Liver (tissue), 9 donors: Measurements from ENCODE around the genes GLDC and KDM4C.

DNA sequence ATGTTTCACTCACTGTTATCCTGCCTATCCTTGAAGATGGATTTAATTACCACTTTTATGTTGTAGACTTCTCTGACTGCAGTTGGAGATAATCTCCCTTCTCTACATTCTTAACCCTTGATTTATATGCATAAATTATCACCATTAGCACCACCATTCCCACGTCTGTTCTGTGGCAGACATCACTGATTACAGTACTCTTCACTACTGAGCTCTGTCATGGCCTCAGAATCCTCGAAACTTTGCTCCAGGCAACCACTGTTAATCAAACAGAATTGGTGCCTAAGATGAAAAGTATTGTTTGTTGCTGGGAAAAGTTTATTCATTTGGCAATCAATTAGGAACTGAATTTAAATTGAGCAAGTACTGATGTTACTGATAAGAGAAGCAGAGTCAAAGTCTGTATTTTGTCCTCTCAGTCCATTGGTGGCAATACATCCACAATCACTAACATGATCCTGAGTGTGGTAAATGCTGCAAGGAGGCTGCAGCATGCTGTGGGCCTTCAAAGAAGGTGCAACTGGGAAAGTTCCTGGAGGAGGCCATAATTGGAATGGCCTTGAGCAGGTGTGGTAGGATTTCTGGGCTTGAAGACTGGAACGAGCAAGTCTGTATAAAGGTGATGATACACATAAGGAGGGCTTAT lies 12.9 kb downstream of the SLC1A1 start:
- PRO-cap, 5 experiments: peak in 3 of 5 experiments; most common plus-strand start position 418 of the sequence (in 3); most common minus-strand start position 236 of the sequence (in 3)
- RAMPAGE, long total RNA, 2 experiments: start-site peak on the minus strand in 1 of 2 experiments, centred at position 215 of the sequence, 11 reads per replicate
- RRBS: no CpG with 5 or more reads among the region's 3 CpGs

DNA sequence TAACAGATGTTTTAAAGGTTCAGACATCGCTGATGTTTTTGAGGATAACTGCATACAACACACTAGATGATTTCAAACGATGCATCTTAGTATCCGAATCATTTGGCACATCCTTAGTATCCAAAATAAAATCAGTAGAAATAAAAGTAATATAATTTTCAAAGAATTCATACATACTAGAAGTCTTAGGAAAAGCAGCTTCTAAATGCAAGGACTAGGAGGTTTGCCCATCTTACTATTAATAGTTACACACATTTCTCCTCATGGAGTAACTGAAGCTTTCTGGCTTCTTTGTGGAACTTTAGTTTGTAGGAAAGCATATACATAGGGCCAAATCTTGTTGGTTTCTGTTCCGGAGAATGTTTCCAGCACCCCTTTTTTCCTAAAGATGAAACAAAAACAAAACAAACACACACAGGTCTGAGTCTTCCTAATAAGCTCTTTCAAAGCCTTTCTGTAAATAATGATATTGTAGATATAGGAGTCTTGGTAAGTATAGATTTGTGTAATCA lies 28.2 kb downstream of the AK3 start:
- PRO-cap, 5 experiments: no peak in any of the 5 experiments
- RAMPAGE, long total RNA, 2 experiments: no peak in any of the 2 experiments
- RRBS: no CpG with 5 or more reads among the region's 4 CpGs

DNA sequence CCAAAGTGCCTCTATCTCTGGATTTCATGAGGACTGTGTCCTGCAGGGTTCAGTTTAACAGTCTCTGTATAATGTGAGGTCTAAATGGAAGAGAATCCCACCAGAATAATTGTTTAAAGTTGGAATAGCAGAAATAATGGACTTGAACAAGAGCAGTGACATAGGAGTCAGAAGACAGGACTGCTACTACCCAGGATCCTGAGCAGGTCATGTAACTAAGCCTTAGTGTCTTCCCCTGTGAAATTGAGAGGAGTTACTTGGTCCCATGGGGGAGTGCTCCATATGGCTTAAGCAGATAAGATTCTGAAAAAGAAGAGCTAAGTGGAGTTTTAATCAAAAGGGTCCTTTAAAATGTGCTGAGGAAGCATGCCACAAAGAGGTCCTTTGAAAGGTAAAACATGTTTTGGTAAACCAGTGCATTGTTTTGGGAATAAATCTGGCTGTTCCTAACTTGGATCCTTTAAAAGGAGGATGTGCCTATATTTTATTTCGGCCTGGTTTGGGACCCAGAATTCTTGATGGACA lies 5.5 kb downstream of the RCL1 start:
- PRO-cap, 5 experiments: no peak in any of the 5 experiments
- RAMPAGE, long total RNA, 2 experiments: no peak in any of the 2 experiments
- RRBS: no CpG with 5 or more reads among the region's 1 CpG

GRCh38 chr9:5099880-5100357 lies 85.5 kb downstream of the INSL6 start:
- PRO-cap, 5 experiments: no peak in any of the 5 experiments
- RAMPAGE, long total RNA, 2 experiments: no peak in any of the 2 experiments
- RRBS: no CpG with 5 or more reads among the region's 3 CpGs

GRCh38 chr9:5438290-5438753 lies 597 bp upstream of the PLGRKT start:
- PRO-cap, 5 experiments: no peak in any of the 5 experiments
- RAMPAGE, long total RNA, 2 experiments: no peak in any of the 2 experiments
- RRBS: no CpG with 5 or more reads among the region's 10 CpGs

- PRO-cap, 5 experiments: no peak in any of the 5 experiments
- RAMPAGE, long total RNA, 2 experiments: no peak in any of the 2 experiments
- RRBS: no CpG with 5 or more reads among the region's 12 CpGs
Observed at GRCh38 chr9:5438754-5439309, 1.1 kb upstream of the PLGRKT start.

DNA sequence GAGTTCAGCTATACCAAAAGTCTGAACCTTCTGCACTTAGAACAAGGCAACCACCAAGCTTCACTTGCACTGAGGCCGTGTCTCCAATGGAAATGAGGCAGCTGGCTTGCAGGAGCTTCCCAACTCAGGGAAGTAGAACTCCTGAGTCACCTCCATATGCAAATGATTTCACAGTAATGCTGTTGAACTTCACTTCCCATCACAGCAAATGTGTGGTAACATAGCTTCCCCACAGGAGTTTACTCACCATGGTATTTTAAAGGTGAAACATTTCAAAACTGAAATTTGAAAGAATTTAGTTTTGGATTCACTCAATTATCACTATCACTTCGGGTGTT lies 8.9 kb downstream of the CD274 start:
- PRO-cap, 5 experiments: no peak in any of the 5 experiments
- RAMPAGE, long total RNA, 2 experiments: no peak in any of the 2 experiments
- RRBS: no CpG with 5 or more reads among the region's 2 CpGs

GRCh38 chr9:5600423-5600911 lies 28.4 kb upstream of the RIC1 start:
- PRO-cap, 5 experiments: no peak in any of the 5 experiments
- RAMPAGE, long total RNA, 2 experiments: no peak in any of the 2 experiments
- RRBS: no CpG with 5 or more reads among the region's 15 CpGs

GRCh38 chr9:5628484-5629046 lies 342 bp upstream of the RIC1 start:
- PRO-cap, 5 experiments: peak in 5 of 5 experiments; most common plus-strand start chr9:5628695 (in 3); most common minus-strand start chr9:5628991 (in 5)
- RAMPAGE, long total RNA, 2 experiments: start-site peak on the minus strand in 1 of 2 experiments, at chr9:5628900-5629024 at its widest, 27 reads per replicate
- RRBS: 1% methylated on average over 25 of the region's 53 CpGs

DNA sequence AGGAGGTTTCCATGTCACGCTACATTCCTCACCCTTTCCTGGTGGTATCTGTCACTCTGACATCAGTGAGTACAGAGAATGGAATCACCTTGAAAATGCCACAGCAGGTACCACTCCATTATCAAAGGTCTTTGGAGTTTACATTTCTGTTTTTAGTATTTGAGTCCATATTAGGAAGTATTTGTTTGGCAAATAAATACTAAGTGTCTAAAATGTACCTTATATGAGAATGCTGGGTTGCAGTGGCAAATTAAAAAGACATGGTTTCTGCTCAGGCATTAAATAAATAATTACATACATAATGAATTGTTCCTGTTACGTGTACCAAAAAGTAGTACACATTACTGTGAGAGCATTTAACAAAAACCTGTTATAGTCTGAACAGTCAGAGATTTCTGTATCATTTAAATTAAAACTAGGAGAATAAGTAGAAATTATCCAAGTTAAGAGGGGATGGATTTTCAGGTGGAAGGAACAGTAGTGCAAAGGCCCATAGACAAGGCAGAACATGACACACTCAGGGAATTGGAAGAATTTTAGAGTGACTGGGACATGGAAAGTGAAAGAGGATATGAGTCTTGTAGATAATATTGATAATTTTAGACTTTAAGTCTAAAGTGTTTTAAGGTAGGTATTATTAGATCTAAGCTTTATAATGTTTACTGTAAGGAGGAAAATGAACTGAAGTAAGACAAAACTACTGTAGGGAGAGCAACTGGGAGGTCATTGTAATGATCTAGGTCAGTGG lies 75.4 kb downstream of the ERMP1 start:
- PRO-cap, 5 experiments: no peak in any of the 5 experiments
- RAMPAGE, long total RNA, 2 experiments: no peak in any of the 2 experiments
- RRBS: no CpG with 5 or more reads among the region's 2 CpGs

- PRO-cap, 5 experiments: no peak in any of the 5 experiments
- RAMPAGE, long total RNA, 2 experiments: no peak in any of the 2 experiments
- RRBS: no CpG with 5 or more reads among the region's 3 CpGs
Observed at GRCh38 chr9:5898780-5899167, 8.1 kb downstream of the MLANA start.

GRCh38 chr9:6566290-6566843 lies 79.2 kb downstream of the GLDC start:
- PRO-cap, 5 experiments: no peak in any of the 5 experiments
- RAMPAGE, long total RNA, 2 experiments: no peak in any of the 2 experiments
- RRBS: 70% methylated on average over 2 of the region's 7 CpGs

GRCh38 chr9:6566844-6567108 lies 78.8 kb downstream of the GLDC start:
- PRO-cap, 5 experiments: no peak in any of the 5 experiments
- RAMPAGE, long total RNA, 2 experiments: no peak in any of the 2 experiments
- RRBS: no CpG with 5 or more reads among the region's 2 CpGs

GRCh38 chr9:6605145-6605613 lies 40.4 kb downstream of the GLDC start:
- PRO-cap, 5 experiments: no peak in any of the 5 experiments
- RAMPAGE, long total RNA, 2 experiments: no peak in any of the 2 experiments
- RRBS: no CpG with 5 or more reads among the region's 8 CpGs

- PRO-cap, 5 experiments: peak in 5 of 5 experiments; most common plus-strand start chr9:6645862 (in 3); most common minus-strand start chr9:6645724 (in 3)
- RAMPAGE, long total RNA, 2 experiments: start-site peak on the plus strand in 1 of 2 experiments, at chr9:6645862-6645874 at its widest, 293 reads per replicate
- RRBS: 4% methylated on average over 17 of the region's 89 CpGs
Observed at GRCh38 chr9:6645014-6646018, at the start of gene GLDC. Gene GLDC, minus strand, starts transcription at chr9:6645729.

DNA sequence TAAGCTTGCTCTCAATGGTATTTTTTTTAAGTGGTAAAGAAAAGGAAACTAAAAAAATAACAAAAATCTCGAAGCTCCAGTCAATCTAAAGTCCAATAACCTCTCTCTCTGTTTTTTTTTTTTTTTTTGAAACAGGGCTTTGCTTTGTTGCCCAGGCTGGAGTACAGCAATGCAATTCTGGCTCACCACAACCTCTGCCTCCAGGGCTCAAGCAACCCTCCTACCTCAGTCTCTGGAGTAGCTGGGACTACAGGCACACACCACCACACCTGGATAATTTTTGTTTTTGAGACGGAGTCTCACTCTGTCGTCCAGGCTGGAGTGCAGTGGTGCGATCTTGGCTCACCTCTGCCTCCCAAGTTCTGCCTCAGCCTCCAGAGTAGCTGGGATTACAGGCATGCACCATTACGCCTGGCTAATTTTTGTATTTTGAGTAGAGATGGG lies 26.0 kb upstream of the GLDC start:
- PRO-cap, 5 experiments: peak in 2 of 5 experiments; most common plus-strand start position 169 of the sequence (in 2)
- RAMPAGE, long total RNA, 2 experiments: no peak in any of the 2 experiments
- RRBS: no CpG with 5 or more reads among the region's 5 CpGs

DNA sequence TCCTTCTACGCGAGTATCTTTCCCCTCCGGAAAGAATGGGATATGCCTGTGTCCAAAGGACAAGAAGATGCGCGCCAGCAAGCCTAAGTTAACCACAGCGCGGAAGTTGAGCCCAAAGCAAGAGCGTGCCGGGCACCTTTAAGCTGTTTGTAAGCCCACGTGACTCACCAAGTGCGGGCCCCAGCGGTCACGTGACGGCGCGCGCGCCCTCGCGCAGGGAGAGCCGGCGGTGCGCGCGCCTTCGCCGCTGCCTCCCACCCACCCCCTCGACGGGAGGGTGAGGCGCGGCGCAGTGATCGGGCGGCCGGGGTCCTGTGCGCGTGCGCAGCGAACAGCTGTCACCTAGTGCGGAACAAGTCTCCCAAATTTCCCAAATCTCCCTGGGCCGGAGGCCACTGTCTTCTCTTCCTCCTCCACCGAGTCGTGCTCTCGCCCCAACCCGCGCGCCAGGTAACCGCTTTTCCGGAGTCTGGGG lies at the start of gene KDM4C:
TSS of gene KDM4C (plus strand) at position 220 of the 475 bp plus-strand sequence.
- PRO-cap, 5 experiments: peak in 5 of 5 experiments; most common plus-strand start position 292 of the sequence (in 3); most common minus-strand start position 114 of the sequence (in 5)
- RAMPAGE, long total RNA, 2 experiments: no peak in any of the 2 experiments
- RRBS: 1% methylated on average over 41 of the region's 49 CpGs

- PRO-cap, 5 experiments: no peak in any of the 5 experiments
- RAMPAGE, long total RNA, 2 experiments: no peak in any of the 2 experiments
- RRBS: no CpG with 5 or more reads among the region's 2 CpGs
Observed at GRCh38 chr9:7121920-7122377, 364.2 kb downstream of the KDM4C start.

DNA sequence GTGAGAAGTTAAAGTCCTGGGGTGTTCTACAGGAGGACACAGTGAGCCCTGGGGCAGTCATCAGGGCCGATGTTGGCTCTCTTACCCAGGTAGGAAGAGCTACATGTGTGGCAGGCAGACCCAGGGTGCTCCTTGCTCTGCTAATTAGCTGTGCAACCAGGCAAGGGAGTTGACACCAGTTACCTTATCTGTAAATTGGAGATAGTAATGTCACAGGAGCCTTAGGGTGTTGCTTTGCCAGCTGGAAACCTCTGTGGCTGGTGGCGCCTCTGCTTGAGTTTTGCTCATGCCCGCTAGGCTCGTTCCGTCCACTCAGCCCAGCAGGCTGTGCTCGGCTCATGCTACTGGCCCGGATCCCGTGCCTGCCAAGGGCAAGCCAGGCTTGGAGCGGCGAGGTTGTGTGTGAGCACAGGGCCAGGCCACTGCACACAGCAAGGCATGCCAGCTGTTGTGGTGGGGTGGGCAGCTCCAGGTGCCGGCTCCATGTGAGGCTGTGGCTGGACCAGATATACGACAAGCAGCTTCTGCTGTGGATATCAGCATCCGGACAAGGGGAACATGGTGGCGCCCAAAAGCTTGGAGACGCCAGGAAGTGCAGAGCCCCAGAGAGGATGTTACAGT lies 390.0 kb downstream of the KDM4C start:
- PRO-cap, 5 experiments: no peak in any of the 5 experiments
- RAMPAGE, long total RNA, 2 experiments: no peak in any of the 2 experiments
- RRBS: 94% methylated on average over 2 of the region's 15 CpGs

DNA sequence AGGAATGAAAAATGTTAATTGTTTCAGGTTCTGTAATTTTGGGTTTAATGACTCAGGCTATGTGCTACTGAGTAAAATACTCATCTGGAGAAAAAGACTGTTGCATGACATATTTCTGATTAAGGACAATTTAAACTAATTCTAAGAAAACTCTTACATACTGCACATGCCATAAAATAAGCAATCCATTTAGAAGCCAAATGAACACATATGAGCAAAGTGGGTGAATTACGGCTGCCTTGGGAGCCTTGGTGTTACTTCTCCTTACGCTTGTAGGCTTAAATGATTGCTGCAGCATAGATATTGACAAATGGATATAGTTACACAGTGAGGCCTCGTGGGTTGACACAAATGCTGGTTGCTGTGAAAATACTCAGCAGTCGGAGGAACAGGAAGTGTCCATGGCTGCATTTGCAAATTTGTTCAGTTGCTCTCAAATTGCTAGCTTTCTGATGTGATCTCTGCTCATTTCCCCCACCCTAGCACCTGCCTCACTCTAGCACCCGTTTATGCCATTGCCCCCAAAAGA lies 174.9 kb upstream of the DMAC1 start:
- PRO-cap, 5 experiments: no peak in any of the 5 experiments
- RAMPAGE, long total RNA, 2 experiments: no peak in any of the 2 experiments
- RRBS: no CpG with 5 or more reads among the region's 5 CpGs